Vagina (tissue), 1 donor: Measurements from ENCODE around the genes DCP1A, WNT5A and SPATA12.

DNA sequence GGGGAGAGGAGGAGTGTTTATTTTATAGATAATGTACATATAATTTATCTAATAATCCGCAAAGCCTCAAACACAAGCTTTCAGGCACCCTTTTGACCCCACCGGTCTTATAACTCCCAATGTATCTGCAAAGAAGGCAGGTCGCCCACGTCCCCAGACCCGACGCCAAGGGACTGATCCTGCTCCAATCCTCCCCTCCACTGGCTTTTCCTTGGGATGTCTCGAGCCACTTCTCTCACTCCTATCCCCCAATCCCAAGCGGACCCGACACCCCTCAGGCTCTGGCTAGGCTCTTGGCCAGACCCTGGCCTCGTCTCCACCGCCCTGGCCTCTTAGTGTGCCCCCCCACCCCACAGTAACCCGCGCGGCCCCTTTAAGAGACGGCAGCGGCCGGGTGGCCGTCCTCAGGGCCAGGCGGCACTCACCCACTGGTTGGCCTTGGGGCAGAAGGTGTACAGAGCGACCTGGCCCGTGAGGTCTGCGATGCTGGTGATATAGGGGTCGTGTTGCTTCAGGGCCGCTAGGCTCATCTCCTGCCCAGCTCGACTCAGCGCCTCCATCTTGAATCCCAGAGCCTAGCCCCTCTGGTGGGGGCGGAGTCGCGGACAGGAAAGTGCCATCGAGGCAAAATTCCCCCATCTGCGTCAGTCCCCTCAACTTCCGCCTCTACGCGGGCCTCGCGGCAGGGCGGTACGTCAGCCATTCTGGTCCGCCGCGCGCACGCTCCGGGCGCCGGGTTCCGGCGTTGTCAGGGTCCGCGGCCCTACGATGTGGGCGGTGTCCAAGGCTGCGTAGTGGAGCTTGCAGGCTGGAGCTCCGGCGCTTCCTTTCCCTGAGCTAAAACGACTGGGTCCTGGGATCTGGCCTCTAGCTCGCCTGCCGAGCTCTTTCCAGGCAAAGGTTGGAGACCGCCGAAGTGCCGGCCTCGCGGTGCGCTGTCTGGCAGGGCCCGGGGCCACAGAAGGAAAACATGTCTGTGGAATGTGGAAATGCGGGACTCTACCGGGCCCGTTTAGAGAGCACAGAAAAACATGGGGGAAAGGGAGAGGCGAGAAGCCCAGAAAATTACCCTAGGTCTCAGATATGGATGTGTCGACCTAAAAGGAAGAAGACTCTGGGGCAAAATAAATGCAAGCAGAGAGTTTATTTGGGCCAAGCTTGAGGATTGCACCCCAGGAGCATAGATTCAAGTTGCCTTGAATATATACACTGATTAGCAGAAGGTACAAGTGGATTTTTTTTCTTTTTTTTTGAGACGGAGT lies at the start of gene DCP1A:
DCP1A (minus strand) TSS at position 586 of the 1,262 bp plus-strand sequence.
- PRO-cap = bidirectional peak, plus-strand start at position 794 of the sequence, minus-strand start at position 586 of the sequence
- RAMPAGE, long total RNA = start-site peak on the minus strand centred at position 574 of the sequence, 8 bp wide, 72 reads

GRCh38 chr3:53494757-53494878 lies 207 bp downstream of the CACNA1D start:
- PRO-cap = no peak
- RAMPAGE, long total RNA = no peak

GRCh38 chr3:53494879-53495481 lies 569 bp downstream of the CACNA1D start:
- PRO-cap = no peak
- RAMPAGE, long total RNA = no peak

- PRO-cap = no peak
- RAMPAGE, long total RNA = no peak
Observed at GRCh38 chr3:53633237-53633806, 138.9 kb downstream of the CACNA1D start.

GRCh38 chr3:53776305-53776865 lies 69.8 kb downstream of the CHDH start:
- PRO-cap = no peak
- RAMPAGE, long total RNA = no peak

DNA sequence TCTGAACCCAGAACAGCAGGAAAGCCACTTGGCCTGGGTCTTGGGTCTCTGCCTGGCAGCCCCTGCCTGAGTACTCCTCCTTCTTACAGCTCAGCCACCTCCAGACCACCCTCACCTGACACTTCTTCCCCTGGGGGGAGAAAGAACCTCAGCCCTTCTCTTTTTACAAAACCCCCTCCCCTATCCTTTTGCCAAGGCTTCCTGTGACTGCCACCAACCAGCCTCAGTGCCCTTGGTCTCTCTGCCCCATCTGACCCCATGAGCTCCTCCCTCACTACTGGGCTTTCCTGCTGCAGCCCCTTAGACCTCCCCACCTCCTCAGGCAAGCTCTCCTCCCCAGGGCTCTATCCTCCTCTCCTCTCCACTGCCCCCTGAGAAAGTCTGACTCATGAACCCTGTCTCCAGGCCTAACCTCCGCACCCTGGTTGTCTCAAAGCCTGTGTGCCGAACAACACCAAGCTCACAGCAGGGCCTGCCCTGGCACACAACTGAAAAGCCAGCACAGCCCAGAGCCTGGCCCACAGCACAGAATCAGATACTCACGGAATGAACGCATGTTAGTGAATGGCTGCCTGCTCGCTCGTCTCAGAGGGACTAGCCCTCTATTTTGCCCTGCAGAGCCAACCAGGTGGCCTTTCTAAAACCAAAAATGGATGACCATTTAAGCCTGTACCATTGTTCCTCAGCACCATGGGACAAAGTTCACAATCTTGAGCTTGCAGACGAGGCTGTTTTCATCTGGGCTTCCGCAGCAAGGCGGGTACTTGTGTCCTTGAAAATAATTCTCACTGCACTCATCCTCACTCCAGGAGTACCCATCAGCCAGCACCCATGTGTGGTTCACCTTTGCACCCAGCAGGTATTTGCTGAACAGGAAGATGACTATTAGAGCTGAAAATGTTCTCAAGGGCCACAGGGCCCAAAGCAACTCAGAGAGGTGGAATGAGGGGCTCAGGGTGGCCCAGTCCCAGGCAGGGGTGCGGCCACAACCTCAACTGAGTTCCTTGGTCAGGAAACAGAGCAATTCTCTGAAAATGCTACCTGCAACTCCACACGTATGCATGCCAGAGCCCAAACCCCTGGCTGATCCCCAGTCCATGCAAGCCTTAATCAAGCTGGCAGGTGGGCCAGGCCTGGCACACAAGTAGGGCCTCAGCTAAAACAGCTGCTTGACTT lies 1.7 kb downstream of the CHDH start:
- PRO-cap = no peak
- RAMPAGE, long total RNA = no peak

GRCh38 chr3:53846664-53846879 lies 204 bp downstream of the IL17RB start:
- PRO-cap = no peak
- RAMPAGE, long total RNA = no peak

DNA sequence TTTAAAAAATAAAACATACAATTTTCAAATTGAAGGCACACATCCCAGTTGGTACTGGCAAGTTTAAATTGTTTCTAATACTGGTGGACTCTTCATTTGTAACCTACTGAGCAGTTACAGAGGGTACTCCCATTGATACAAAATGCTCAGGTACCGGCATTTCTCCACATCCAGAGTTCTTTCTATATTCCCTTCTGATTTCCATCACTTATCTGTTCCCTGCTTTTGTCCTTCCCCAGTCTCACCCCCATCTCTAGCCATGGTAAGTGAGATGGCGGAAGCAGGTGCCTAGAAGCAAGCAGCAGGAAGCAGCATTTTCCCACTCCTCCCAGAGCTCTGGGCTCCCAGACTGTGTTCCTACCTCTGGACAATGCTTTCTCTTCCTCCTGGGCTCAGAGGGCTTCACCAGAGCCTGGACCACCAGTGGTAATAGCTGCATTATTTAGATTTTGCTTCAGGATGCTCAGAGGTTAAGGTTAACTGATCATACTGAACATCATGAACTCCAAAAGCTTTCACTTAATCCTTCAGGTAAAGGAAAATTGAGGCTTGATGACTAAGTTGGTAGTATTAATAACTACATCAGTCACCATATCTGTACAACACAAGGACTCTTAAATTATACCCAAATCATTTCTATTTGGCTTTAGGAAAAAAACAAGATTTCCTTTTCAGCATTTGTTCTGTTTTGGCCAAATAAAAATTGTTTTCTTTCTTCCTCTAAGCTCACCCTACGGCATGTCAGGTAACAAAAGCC lies 14.4 kb downstream of the ACTR8 start:
- PRO-cap = no peak
- RAMPAGE, long total RNA = no peak

GRCh38 chr3:53880350-53880852 lies 1.6 kb downstream of the ACTR8 start:
- PRO-cap = no peak
- RAMPAGE, long total RNA = no peak

- PRO-cap = no peak
- RAMPAGE, long total RNA = no peak
Observed at GRCh38 chr3:53893108-53893511, 1.5 kb upstream of the SELENOK start.

DNA sequence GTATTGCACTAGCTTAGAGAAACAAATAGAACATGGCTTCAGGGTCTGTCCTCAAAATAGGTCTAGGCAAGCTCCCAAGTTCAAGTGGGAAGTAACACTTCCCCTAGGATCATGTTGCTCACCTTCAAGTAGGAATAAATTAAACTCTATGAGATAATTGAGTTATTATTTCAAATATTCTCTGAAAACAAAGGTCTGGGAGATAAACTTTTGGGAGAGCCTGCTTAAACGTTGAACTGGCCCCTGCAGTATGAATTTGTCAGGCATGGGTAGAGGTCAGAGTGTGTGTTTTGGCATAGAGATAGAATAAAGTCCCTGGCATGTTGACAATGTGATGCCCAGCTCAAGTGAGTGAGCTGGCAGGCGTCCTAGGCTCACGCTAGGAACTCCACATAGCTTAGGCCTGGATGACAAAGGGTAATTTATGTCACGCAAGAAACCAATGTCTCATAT lies 236.8 kb downstream of the CACNA2D3 start:
- PRO-cap = no peak
- RAMPAGE, long total RNA = no peak

DNA sequence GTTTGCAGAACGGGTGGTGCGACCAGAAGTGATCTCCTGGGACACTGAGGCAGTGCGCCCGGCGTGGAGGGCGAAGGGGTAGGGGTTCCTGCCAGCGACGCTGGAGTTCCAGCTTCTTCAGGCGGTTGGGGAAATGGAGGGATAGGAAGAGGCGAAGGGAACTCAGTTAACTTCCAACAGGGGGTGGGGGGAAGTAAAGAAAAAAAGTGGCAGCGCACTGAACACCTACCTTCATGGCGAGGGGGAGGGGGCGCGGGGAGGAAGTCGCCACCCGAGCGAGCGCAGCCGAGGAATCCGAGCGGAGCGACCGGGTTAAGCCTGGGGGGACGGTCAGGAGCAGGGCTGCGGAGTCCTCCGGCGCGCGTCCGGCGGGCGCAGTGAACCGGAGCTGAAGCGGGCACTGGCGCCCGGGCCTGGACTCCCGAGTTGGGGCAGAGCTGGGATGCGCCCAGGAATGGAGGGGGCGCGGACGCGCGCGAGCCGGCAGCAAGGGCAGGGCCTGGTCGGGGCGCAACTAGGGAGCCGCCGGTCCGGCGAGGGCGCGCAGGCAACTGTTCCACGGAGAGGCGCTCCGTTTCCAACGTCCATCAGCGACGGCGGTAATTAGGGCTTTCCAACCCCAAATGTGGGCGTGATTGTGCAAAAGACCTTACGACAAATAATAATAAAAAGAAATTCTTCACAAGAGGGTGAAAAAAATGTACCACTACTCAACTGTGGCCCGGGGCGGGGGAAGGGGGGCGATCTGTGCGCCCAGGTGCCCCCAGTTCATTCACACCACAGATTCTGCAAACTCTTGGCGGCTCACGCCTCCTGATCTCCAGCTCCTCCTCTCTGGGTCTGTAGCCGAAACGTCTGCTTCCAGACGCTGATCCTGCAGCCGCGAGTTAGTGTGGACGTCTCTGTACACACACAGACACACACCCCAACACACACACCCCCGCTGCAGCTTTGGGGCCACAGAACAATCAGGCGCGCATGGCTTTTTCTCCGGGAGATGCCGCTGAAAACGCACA lies at the start of gene WNT5A:
WNT5A (minus strand) TSS at position 556 of the 1,016 bp plus-strand sequence.
- PRO-cap = no peak
- RAMPAGE, long total RNA = no peak

DNA sequence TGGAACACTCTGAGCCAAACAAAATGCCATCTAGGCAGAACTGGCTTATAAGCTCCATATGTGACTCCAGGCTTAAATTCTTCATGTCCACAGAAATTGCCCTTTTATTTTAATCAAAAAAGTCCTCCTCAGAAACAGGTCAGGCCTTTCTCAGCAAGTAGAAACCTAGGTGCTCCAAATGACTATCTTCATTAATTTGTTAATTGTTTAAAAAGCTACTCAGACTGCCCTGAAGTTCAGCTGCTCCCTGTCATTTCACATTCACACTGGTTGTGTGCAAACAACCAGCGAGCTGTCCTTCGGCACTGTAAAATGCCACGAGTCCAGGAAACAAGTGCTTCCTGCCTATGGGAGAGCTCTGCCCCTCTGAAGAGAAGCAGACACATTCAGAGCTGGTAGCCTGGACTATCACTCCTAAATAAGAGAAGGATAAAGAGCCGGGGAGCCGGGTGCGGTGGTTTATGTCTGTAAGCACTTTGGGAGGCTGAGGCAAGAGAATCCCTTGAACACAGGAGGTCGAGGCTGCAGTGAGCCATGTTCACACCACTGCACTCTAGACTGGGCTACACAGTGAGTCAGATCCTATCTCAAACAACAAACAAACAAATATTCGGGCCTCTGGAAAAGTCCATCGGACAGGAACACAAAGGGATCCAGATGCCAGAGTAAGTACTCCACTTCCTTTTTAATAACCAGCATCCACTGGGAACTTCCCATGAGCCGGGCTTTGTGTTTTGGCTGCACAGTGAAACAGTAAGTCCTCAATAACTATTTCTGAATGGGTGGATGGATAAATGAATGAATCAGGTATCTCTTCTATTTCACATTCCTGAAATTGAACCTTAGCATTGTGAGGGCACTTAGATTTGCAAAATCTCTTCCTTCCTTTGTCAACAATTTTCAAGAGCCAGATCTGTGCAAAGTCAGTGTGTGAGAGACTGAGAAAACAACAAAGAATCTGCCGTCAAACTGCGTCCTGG lies 114.4 kb upstream of the WNT5A start:
- PRO-cap = no peak
- RAMPAGE, long total RNA = no peak

DNA sequence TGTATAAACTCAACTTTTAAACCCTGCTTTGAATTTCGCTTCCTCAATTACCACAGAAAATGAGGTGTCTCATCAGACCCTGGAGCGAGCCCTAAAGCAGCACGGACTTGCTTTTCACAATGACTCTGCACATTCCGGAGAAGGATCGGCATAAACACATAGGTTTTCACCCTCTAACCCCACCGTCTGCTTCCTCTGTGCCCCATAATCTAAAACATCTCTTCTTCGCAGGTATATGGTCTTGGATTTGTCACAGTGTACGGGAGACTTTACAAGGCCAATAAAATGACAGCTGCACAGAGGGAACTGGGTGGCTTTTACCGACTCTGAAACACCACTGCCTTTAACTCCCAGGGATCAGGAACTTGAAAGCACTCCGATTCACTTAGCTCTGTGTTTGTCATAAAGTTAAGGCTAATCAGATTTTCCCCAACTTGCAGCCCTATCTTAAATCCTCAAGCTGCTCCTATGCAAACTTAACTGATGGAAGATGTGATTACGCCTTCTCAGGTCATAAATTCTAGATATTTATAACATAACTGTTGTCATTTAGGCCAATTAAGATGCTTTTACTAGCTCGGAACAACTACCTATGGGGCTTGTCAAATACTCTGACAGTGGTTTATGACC lies 133.4 kb upstream of the WNT5A start:
- PRO-cap = no peak
- RAMPAGE, long total RNA = no peak

GRCh38 chr3:55624034-55624839 lies 137.1 kb upstream of the WNT5A start:
- PRO-cap = no peak
- RAMPAGE, long total RNA = no peak

- PRO-cap = no peak
- RAMPAGE, long total RNA = no peak
Observed at GRCh38 chr3:56790212-56790729, 11.5 kb downstream of the ARHGEF3 start.

DNA sequence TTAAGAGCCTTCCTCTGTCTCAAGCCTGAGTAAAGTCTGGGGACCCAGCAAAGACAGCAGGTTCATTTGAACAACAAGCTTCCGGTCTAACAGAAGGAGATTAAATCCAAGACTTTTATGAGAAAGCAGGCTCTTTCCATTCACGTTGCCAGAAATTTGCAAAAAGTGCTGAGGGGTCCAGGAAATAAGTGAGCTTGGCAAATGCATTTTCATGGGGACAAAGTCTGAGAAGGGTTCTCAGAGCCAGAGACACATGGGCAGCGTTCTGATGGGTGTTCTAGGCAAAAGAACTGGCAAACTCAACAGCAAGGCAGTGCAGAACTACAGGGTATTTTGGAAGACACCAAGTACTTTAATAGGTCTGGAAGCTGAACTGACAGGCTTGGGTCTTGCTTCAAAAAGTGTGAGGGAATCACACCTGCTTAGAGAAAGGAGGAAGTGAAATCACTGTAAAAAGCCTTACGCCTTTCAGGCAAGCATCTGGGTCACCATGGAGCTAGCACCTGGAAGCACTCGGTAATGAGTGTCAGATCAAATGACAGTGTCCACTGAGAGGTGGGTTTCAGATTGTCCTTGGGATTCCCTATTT lies 115.8 kb upstream of the ARHGEF3 start:
- PRO-cap = no peak
- RAMPAGE, long total RNA = no peak

DNA sequence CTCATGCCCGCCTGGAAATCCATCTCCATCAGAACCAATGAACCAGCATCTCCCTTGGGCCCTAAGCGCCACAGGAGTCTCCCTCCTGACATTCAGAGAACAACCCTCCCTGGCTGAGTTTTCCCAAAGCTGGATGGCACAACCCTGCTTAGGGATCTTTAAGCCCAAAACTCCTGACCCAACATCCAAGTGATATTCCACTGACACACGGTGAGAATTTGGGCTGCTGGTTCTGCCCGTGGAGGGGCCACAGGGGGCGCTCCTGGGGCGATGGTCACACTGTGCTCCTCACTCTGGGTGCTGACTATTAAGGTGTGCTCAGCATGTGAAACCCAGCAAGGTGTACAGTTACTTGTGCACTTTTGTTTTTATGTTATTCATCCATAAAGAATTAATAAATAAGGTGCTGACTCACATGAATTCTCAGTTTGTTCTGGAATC lies 53.7 kb upstream of the SPATA12 start:
- PRO-cap = no peak
- RAMPAGE, long total RNA = no peak

- PRO-cap = bidirectional peak, plus-strand start at chr3:57007801, minus-strand start at chr3:57007763
- RAMPAGE, long total RNA = no peak
Observed at GRCh38 chr3:57007208-57007975, 53.1 kb upstream of the SPATA12 start.

- PRO-cap = no peak
- RAMPAGE, long total RNA = no peak
Observed at GRCh38 chr3:57060333-57060919, at the start of gene SPATA12. Gene SPATA12 (plus strand): TSS chr3:57060664.